ENCODE measurements around a stretch of chr20.

DNA sequence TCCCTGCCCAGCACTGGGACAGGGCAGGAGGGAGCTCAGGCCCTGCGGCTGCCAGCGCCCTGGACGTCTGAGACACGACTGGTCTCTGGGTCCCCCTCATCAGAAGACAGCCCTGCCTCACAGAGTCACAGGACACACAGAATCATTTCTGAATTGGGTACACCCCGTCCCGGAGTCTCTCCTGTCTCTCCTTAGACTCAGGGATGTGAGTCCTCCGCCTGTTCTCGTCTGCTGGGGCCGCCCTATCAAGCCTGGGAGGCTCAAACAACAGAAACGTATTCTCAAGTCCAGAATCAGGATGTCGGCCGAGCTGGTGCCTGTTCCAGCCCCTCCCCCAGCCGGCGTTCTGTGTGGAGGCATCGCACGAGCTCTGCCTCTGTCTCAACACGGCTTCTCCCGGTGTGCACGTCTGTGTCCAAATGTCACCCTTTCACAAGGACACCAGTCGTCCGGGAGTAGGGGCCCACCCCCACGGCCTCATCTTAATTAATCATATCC lies 39.4 kb downstream of the ZBTB46 start:
- PRO-cap: no peak

- PRO-cap: no peak
These were observed 8.7 kb downstream of the ZBTB46 start for GRCh38 chr20:63822281-63822859.

DNA sequence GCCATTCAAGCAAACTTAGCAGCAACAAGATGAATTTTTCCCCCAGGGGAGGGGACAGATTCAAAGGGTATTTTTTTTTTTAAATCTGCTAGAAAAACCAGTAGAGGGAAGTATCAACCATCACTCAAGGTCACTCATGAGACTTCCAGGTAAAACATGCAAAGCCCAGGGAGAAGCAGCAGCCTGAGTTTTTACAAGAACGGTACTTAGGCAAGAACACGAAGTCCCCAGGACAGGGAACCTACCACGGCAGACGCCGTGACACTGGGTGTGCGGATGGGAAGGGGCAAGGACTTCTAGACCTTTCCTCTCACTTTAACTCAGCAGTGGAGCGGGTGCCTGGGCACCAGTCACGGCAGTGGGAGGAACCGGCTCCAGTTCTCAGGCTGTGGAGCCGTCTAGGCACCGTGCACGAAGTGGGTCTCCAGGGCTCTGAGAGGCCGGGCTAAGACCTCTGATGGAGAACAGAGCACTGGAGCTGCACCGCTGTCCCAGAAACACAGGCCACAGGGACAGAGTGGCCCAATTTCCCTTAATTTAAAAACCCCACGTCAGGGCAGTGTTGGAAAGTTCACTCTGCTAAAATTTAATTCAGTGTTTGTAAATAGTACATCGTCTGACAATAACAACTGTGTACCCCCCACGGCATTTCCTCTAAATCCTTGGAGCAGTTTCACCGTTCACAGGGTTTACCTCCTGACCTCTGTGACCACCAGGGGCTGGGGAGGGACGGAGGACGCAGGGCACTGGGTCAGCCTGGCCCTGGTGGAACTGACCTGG lies 2.4 kb downstream of the ZBTB46 start:
- PRO-cap: unidirectional peak, plus-strand start at position 346 of the sequence

DNA sequence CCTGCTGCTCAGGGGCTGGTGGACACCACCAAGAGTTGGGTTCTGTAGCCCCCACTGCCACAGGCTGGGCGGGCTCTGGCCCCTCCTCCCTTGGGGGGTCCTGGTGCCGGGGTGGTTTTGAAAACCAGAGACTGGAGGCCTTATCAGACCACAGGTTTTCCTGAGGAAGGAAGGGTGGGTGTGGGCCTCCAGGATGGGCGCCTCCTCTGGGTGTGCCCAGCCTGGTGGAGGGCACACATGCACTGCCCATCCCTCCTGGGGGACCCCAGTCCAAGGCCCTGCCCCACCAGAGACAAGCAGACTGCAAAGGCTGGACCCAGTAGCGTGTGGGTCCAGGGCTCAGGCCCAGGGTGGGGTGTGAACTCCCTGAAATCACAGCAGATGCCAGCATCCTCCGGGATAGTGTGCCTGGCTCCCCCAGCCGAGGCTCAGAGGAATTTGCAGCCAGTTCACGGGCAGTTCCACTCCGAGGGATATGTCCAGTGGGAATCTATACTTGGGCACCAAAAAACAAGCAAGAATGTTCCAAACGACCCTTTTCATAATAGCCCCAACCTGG lies 13.5 kb upstream of the ZBTB46 start:
- PRO-cap: no peak

- PRO-cap: no peak
These were observed 10.4 kb upstream of the DNAJC5 start for GRCh38 chr20:63884518-63884905.

DNA sequence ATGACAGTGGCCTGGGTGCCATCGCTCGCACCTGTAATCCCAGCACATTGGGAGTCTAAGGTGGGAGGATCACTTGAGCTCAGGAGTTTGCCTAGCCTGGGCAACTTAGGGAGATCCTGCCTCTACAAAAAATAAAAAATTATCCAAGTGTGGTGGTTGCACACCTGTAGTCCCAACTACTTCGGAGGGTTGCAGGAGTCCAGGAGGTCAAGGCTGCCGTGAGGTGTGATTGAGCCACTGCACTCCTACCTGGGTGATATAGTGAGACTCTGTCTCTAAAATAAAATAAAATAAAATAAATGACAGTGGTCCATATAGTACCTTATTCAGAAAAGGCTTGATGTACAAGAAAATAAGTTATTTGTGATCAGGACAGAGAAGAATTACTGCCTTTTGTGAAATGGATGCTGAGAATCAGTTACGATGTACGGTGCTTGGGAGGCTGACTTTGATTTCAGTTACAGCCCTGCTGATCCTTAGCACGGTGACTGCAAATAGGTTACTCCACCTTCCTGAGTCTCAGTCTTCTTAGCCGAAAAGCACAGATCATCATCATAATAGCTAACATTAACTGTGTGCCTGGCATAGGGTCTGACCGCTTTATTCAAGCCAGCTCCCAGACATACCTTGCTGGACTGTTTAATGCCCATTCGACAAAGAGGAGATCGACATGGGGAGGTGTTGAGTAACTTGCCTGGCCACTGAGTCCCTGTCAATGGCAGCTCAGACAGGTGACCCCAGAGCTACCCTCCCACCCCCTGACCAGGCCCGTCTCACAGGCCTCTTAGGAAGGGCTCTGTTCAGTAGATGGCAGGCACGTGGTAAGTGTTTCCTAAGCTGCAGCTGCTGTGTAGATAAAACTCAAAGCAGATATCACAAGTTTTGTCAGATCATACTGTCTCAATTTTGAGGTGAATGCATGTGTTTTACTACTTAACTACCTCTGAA lies 12.2 kb downstream of the DNAJC5 start:
- PRO-cap: no peak

GRCh38 chr20:63941620-63942141 lies 14.5 kb downstream of the UCKL1 start:
- PRO-cap: no peak

DNA sequence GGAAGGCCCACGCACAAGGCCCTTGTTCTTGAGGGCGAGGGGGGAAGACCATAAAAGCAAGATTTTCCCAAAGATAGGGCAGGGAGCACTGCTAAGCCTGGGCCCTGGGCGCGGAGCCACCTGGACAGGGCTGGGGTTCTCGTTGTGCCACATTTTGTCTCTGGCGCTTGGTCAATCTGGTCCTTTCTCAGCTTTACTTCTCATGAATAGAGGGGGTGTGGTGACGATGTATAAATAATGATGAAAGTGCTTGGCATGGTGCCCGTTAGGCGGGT lies 4.8 kb downstream of the SAMD10 start:
- PRO-cap: no peak

- PRO-cap: no peak
These were observed 851 bp upstream of the C20orf204 start for GRCh38 chr20:64034959-64035702.

GRCh38 chr20:64065063-64065872 lies 2.3 kb downstream of the TCEA2 start:
- PRO-cap: no peak

DNA sequence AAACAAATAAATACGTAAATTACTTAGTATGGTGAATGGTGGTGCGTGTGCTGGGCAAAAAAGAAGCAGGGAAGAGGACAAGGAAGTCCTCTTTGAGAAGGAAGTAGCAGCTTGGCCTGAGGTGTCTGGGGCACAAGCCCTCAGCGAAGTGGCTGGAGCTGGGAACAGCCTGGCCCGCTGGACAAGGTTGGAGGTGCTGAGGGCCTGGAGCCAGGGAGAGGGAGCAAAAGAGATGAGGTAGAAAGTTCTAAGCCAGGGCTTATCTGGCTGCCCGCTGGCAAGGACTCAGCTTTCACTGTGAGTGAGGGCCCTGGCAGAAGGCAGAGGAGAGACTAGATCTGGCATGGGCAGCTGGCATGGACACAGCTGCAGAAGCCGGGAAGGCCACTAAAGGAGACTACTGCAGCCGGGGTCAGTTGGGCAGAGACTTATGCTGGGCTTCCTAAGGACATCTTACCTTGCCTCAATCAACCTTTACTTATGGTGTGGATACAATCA lies 21.8 kb upstream of the PCMTD2 start:
- PRO-cap: no peak

GRCh38 chr20:64264976-64265642 lies 9.6 kb downstream of the PCMTD2 start:
- PRO-cap: no peak

GRCh38 chr20:64273591-64273905 lies 18.0 kb downstream of the PCMTD2 start:
- PRO-cap: no peak

Data from right common carotid artery plus branches (tissue), 1 donor.